ENCODE measurements around the genes SLC9A2 and C2orf49.

- PRO-cap, result no peak
Observed at GRCh38 chr2:101715587-101716164, 18.2 kb downstream of the MAP4K4 start.

- PRO-cap, result no peak
Observed at GRCh38 chr2:101825056-101825572, 127.6 kb downstream of the MAP4K4 start.

DNA sequence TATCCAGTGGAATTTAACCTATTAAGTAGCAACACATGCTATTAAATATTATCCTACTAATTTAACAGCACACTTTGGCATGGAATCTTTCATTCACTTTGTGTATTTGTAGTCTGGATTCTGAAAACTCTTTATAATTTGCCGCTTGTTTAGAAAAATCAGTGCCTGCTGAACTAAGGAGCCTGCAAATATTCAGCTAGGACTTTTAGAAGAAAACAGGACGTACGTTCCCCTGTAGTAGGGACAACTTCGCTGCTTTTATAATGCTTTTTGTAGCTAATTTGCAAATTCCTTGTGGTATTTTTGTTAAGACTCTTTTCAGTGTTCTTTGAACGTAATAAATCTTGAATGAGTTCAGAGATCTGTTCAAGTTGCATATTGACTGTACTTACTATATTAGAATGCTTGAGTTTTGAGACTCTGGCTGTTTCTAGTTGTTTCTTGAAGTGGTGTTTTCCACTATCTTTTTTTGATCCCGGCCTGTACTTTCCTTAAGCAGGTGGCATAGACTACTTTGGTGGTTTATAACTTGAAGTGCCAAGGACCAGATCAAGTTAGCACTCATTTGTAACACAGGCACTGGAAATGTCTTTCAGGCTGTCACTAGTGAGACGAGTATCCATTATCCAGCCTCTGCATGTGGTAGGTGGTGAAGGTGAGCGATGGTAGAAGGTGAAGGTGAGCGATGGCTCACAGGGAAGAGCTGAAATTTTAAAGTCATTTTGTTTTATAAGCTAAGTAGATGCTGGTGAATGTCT lies 145.7 kb upstream of the IL1R2 start:
- PRO-cap, result no peak

DNA sequence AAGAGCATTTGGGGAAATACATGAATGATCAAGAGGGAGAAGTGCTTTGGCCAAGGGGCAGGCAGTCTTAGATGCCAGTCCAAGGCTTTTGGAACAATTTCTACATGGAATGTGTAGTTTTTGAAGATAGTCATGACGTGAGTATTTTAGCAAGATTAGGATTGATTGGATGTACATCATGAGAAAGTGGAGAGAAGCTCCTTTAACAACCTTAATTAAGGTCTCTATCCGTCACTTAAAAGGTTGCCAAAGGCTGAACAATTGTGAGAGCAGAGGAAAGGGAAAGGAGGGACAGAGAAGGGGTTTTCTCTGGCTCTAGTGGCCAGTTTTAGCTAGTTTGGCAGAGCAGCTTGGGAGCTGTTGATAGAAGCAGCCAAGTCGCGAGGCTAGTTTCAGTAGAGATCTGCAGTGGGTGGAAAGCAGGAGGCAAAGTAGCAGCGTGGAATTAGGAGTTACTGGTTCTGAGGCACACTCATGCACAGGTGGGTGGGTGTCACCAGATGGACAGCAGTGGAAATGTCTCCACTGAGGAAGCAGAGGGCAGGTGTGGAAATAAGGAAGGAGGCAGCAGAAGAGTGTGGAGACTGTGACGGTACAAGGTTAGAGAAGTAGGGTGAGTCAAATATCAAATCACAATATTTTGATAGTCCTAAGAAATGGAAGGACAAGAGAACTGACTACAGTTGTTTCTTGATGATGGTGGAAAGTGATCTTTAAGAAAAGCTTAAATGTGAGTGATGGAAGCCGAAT lies 115.8 kb upstream of the IL1R2 start:
- PRO-cap, result no peak

DNA sequence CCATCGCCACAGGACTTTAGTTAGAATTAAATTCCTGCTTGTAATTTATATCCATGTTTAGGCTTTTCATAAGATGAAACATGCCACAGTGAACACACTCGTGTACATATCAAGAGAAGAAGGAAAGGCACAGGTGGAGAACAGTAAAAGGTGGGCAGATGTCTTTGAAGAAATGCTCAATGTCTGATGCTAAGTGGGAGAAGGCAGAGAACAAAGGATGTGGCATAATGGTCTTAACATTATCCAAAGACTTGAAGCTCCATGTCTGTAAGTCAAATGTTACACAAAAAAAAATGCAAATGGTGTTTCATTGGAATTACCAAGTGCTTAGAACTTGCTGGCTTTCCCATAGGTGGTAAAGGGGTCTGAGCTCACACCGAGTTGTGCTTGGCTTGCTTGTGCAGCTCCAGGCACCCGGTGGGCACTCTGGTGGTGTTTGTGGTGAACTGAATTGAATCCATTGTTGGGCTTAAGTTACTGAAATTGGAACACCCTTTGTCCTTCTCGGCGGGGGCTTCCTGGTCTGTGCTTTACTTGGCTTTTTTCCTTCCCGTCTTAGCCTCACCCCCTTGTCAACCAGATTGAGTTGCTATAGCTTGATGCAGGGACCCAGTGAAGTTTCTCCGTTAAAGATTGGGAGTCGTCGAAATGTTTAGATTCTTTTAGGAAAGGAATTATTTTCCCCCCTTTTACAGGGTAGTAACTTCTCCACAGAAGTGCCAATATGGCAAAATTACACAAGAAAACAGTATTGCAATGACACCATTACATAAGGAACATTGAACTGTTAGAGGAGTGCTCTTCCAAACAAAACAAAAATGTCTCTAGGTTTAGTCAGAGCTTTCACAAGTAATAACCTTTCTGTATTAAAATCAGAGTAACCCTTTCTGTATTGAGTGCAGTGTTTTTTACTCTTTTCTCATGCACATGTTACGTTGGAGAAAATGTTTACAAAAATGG lies 98.0 kb upstream of the IL1R2 start:
- PRO-cap, result no peak

GRCh38 chr2:101983538-101983841 lies 8.3 kb upstream of the IL1R2 start:
- PRO-cap, result no peak

DNA sequence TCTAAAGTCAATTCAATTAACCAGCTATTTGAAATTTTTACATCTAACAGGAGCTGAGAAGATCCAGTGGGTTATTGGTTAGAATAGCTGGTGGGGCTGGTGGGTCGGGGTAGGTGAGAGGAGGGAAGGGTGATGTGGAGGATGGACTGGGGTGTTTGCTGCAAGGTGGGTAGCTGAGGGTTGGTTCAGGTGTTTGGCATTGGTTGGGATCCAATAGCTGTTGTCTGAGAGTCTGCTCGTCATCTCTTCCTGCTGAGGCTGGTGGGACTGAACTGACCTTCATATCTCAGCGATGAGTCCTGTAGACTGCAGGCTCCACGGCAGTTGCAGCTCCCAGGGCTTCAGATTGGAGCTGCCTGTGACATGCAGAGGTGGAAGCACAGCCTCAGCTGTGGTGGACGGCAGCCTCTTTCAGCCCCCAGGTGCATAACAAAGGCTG lies 4.0 kb upstream of the IL1R2 start:
- PRO-cap, result no peak

DNA sequence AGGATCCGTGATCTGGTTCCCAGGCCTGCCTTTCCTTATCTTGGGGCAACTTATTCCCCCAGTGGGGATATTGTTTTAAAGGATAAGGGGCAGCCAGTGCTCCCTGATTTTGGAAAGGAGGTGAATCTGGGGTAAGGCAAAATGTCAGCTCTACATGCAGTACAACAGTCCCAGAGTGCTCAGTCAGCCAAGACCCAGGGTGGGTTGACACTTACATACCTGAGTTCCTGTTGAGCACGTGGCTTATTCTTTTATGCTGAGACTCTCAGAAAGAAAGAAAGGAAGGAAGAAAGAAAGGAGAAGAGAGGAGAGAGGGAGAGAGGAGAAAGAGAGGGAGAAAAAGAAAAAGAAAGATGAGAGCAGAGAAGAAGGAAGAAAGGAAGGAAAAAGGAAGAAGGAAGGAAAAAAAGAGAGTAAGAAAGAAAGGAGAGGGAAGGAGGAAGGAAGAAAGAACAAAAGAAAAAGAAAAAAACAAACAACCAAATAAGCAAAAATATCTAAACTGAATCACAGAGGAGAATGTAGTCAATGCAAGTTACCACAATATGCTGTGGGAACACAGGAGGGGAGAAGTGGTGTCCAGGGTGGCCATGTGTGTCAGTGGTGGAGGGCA lies 50.3 kb downstream of the IL1R2 start:
- PRO-cap, result no peak

DNA sequence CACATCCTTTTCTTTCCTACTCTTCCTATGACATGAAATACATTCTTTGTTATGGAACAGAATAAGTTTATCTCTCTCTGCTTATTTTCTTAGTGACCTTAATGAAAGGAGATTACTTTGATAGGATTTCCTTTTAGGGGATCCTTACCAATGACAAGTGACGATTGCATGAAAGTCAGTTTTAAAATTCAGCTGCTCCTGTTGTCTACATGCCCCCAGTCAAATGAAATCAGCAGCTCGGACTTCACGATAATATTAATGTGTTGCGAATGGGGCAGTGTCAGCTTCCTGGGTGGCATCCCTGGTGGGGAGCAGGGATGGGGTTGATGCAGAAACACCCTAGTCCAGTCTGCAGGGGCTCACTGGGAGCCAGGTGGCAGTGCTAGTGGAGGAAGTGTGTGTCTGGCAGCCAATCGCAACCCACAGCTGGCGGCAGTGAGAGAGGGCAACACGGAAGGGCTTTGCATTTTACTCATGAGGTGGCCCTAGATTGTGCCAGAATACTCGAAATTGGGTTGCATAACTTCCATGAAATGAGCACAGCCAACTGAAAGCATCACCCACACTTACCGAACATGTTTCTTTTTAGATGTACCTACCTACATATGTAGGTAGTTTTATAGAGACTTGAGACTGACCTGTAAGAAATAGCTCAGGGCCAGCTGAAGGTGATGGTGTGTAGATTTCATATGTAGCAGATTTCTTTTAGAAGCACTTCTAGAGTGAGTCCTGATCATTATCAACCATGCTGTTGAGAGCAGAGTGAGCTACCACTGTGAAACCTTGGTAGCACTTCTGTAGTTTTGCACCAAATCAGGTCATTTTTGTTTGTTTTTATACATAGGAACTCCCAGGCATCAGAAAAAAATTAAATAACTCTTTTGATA lies 12.8 kb downstream of the IL18R1 start:
- PRO-cap, result no peak

GRCh38 chr2:102421680-102422448 lies 1.1 kb upstream of the IL18RAP start:
- PRO-cap, result no peak

GRCh38 chr2:102513936-102514444 lies 41.0 kb downstream of the SLC9A4 start:
- PRO-cap, result no peak

DNA sequence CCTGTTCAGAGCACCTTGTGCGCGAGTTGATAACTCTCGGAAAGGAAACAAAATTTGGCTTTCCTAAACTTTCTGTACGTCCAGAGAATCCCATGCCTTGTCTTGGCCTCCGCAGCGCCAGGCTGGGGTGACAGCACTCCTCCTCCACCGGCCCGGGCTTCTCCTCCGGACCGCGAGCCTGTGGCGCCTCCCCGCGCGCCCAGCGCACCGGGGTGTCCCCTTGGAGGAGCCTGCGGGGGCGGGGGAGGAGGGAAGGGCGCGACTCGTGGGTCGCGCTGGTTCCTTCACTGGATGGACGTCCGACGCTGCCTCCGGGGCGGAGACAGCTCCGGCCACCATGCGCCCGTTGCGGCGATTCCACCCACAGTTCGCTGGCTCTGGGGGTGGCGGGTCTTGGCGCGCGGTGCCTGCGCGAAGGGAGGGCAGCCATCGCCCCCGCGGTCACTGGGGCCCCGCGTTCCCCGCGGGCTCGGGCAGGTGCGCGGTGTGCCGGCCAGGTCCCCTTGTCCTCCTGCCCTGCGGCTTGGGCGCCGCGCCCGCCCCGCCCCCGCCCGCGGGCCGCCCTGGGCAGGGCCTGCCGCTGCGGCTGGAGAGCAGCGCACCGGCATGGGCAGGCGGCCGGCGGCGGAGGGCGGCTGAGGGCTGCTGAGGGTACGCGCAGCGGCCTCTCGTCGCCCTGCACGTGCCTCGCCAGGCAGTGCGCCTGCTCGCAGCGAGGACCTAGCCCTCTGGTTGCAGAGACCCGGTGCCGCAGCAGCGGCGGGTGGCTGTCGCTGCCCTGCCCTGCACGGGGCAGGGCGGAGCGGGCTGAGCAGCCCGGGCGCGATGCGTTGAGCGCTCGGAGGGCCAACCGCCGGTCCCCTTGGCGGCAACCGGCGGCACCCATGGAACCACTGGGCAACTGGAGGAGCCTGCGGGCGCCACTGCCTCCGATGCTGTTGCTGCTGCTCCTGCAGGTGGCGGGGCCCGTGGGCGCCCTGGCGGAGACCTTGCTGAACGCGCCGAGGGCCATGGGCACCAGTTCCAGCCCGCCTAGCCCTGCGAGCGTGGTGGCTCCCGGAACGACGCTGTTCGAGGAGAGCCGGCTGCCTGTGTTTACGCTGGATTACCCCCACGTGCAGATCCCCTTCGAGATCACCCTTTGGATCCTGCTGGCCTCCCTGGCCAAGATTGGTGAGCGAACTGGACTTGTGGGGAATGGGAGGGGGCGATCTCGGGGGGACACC lies at the start of gene SLC9A2:
Gene SLC9A2, plus strand, starts transcription at position 589 of the 1,226 bp plus-strand sequence.
- PRO-cap, result no peak

- PRO-cap, result no peak
Observed at GRCh38 chr2:102826937-102827444, 65.2 kb downstream of the TMEM182 start.

DNA sequence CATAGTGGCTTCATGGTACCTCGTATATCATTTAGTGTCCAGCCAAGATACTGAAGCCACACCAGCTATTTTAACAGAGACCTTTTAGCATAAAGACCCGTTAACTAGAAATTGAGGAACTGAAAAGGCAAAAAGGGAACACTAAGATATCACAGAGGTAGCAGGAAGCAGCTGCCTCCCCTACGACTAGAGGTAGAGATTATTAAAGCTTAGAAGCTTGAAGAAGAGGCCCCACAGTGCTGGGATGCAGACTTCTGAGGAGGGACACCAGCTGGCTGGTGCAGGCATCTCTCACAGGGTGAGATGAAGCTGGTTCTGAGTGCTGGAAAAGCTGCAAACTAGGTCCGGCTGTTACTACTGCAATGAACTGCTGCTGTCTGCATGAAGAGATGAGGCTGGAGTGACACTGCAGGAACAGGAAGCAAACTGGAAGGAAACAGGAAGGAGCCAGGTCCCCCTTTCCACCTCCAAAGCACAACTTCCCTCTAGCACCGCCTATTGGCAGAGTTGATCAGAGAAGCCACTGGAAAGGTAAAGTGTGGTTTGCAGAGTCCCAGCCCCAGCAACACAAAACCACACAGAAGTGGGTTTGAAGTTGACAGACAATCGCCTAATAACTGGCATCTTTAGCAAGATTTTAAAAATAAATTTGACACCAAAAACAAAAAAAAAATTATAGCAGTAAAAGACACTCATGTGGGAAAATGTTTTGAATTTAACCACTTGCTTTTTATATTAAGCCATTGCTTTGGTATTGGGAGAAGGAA lies 61.1 kb upstream of the MRPS9 start:
- PRO-cap, result no peak

DNA sequence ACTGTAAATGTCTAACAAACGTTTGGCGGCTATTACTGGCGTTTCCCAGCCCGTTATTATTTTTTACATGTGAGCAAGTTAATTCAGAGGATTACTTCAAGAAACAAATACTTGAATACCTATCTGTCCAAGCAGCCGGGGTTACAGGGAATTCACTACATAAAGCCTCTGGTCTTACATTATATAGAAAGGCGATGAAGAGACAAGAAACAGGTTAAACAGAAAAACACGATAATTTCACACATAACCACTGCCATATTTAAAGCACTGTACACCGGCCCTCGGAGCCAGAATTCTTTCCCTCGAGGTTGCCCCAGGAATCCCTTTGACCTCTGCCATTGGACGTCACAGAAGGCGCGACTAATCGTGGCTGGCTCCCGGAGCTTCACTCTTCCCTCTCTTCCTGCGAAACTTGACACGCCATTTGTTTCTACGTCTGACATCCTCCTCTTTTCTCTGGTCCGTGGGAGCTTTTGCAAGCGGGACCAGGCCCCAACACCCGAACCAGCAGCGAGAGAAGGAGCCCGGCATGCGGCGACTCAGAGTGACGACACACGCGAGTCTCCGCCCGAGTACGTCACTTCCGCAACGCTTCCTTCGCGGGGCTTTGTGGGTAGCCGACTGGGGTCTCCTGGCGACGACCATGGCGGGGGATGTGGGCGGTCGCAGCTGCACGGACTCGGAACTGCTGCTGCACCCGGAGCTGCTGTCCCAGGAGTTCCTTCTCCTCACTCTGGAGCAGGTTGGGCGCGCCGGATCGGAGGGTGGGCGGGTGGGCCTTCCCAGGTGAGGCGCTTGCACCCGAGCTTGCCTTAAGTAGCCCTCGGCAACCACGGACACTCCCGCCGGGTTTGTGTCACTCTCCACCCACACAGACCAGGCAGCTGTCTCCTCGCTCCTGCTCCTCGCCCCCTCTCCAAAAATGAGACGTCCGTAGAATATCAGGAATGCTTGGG lies at the start of gene C2orf49:
Gene C2orf49, plus strand, starts transcription at position 596 of the 956 bp plus-strand sequence.
- PRO-cap, result bidirectional peak, plus-strand start at position 624 of the sequence, minus-strand start at position 299 of the sequence

GRCh38 chr2:105387042-105387273 lies 11.9 kb downstream of the FHL2 start:
- PRO-cap, result no peak

DNA sequence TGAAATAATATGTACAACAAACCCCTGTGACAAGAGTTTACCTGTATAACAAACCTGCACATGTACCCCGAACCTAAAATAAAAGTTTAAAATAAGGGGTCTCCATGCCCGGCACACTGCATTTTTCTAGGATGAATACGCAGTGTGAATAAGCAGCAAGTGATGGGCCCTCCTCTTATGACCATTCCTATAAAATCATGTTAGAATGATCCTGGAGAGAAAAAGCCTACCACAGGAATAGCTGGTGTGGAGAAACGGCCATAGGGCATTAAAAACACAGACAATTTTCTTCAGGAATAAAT lies 10.7 kb downstream of the FHL2 start:
- PRO-cap, result no peak

DNA sequence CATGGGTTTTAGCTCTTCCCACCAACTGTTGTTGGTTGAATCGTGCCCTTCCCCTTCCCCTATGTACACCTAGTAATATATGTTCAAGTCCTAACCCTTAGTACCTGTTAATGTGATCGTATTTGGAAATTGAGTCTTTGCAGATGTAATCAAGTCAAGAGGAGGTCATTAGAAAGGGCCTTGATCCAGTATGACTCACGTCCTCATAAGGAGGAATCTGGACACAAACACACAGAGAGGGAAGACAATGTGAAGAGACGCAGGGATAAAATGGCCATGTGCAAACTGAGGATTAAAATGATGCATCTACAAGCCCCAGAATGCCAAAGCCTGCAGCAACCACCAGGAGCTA lies 171.5 kb upstream of the NCK2 start:
- PRO-cap, result no peak

GRCh38 chr2:105582858-105583619 lies 161.7 kb upstream of the NCK2 start:
- PRO-cap, result no peak

DNA sequence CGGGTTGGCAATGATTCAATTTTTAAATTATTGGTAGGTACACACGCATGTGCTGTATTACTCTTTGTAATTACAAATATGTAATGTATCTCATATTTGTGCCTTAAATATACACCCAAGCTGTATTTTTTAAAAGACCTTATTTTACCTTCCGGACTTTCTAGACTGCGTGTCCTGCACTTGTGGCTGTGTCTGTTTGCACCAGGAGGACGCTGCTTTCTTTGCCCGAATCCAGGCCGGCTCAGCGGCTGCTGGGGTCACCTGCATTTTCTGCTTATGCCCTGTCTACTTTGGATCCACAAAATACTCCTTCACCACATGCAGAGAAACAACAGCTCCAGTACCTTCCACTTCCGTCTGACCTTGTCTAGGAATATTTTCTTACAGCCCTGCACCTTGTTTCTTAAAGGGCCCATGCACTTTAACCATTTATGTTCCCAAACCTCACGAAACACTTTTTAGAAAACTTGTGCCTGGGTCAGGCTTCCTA lies 129.5 kb upstream of the NCK2 start:
- PRO-cap, result no peak

Measured in sciatic nerve (tissue), 1 donor.